Vagina (tissue), 1 donor: ENCODE data around the genes TFAP2B and PKHD1.

- PRO-cap, result no peak
- RAMPAGE, long total RNA, result no peak
These were observed 621 bp downstream of the RHAG start for GRCh38 chr6:49635777-49636659.

- PRO-cap, result no peak
- RAMPAGE, long total RNA, result no peak
These were observed 10.2 kb upstream of the PGK2 start for GRCh38 chr6:49797202-49797762.

DNA sequence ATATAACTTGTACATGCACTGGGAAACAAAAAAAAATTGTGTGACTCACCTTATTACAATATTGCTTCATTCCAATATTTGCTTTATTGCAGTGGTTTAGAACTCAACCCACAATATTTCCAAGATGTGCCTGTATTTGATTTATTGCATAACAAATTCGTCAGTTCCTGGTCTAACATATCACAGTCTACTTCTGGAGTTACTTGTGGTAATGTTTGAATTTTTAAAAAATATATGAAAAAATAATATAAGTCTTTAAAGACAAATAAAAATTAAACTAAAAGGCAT, 42.0 kb upstream of the DEFB112 start:
- PRO-cap, result no peak
- RAMPAGE, long total RNA, result no peak

DNA sequence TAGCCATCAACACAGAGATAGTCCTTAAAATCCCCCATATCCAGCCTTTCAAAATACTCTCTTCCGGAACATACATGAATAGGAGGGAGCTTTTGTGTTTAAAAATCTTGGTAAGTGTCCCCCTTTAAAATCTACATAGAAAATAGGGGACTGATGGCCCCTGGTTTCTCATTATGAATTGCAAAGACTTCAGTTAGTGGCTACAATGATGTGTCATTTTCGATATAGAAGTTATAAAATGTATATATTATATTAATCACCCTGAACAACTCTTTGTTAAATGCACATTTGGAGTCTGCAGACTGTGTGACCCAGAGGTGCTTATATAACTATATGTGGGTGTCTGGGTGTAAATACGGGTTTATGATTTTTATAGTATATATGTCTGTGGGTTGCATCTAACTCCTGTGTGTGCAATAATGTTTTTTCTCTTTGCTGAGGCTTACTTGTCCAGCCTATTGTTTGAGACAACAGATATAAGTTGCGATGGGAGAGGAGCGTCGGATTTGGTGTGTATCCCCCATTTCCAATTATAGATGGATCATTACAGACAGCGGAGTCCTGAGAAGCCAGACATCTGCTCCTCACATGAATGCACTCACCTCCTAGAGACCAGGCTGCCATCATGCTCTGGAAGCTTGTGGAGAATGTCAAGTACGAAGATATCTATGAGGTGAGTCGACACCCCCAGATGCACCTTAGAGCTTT, at the start of gene TFAP2B:
TFAP2B (plus strand) TSS at position 572 of the 708 bp plus-strand sequence.
- PRO-cap, result no peak
- RAMPAGE, long total RNA, result no peak

DNA sequence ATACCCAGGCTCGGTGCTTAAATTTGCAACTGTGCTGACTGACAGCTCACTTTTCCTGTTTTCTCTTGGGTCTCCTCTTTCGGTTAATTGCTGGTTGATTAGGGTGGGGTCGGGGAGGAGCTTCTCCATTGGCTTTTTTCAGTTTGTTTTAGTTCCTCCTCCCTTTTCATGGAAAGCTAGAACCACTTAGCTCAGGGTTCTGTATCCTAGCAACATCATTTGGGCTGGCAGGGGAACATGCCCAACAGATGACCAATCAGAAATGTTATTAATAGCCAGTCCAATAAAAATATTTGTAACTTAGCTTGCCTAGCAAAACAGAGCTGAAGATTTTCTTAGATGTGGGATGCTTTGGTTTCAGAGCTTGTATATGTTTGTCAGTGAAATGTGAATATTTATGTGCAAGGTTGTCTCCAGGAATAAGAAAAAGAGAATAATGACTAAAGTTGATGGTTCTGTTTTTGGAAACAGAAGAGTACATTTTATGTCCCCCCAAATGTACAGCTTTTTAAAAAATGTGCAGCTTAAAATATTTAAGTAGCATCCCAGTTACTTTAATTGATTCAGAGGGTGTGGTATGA, 11.4 kb downstream of the TFAP2B start:
- PRO-cap, result no peak
- RAMPAGE, long total RNA, result no peak

DNA sequence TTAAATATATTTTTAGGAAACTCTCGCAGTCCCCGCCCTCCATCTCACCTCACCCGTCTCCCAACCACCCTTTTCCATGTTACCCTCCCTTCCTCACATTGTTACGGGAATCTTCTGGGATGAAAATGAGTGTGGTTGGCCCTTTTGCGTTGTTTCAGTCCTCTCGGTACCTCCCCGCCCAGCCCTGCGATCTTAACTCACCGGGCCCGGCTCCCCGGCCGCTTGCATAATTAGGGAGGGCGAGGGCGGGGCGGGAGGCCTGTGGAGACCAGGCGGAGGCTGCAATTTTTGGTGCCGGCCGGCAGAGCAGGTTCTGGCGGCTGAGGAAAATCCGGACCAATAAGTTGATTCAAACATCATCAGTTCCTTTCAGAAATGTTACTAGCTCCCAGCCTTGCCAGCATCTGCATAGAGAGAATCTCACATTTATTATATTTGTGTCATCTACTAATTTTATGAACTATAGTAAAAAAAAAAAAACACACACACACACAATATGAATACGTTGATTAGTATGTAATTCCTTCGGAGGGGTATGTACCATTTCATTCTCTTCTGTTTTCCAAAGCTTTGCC, 25.2 kb downstream of the TFAP2B start:
- PRO-cap, result no peak
- RAMPAGE, long total RNA, result no peak

- PRO-cap, result no peak
- RAMPAGE, long total RNA, result no peak
These were observed 206.9 kb downstream of the TFAP2B start for GRCh38 chr6:51025584-51025999.

DNA sequence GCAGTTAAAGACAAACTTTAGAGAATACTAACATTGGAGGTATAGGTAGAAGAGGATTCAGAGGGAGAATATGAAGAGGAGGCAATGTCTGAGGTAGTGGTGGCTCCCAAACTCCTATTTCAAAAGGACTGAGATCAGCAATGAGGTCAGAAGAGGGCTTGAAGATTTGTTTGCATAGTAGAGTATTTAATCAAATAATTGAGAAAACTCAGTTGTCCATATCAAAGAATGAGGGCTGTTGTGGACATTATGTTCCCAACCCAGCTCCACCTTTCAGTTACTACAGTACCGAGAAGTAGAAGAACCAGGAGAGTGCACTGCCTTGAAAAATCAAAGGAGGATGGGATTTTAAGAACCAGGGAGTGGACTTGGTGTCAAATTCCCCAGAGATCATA, 382.5 kb downstream of the PKHD1 start:
- PRO-cap, result no peak
- RAMPAGE, long total RNA, result no peak

DNA sequence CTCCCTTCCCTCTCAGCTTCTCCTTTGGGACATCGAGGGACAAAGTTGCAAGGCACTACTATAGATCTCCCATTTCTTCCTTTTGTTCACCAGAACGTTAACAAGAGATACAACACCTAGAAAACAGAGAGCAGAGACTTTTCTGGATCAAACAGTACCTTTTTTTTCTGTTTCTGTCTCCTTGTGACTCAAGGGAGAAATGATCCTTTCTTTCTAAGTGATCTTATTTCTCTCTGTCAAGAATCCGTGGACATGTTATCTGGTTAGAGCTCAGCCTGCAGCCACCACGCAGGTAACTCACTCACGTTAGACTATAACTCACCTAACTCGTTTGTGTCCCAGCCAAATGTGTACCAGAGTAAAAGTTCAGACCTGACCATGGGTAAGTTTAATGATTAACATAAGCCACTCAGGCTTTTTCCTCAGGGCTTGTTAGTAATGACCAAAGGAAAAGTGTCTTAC, at the start of gene PKHD1:
PKHD1 (minus strand) TSS at position 338 of the 462 bp plus-strand sequence.
- PRO-cap, result no peak
- RAMPAGE, long total RNA, result no peak

GRCh38 chr6:52397812-52398370, 22.3 kb upstream of the EFHC1 start:
- PRO-cap, result no peak
- RAMPAGE, long total RNA, result no peak

DNA sequence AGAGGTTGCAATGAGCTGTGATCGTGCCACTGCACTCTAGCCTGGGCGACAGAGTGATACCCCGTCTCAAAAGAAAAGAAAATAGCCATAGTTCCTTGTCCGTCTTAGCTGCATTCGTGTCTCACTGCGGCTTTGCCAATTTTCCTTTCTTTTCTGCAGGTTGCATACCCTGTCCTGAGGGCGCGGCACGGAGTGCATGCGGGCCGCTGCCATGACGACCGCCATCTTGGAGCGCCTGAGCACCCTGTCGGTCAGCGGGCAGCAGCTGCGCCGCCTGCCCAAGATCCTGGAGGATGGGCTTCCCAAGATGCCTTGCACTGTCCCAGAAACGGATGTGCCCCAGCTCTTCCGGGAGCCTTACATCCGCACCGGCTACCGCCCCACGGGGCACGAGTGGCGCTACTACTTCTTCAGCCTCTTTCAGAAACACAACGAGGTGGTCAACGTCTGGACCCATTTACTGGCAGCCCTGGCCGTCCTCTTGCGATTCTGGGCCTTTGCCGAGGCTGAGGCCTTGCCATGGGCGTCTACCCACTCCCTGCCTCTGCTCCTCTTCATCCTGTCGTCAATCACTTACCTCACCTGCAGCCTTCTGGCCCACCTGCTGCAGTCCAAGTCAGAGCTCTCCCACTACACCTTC, 17.0 kb upstream of the EFHC1 start:
- PRO-cap, result no peak
- RAMPAGE, long total RNA, result no peak

- PRO-cap, result no peak
- RAMPAGE, long total RNA, result no peak
These were observed 34.4 kb downstream of the EFHC1 start for GRCh38 chr6:52454476-52455010.

DNA sequence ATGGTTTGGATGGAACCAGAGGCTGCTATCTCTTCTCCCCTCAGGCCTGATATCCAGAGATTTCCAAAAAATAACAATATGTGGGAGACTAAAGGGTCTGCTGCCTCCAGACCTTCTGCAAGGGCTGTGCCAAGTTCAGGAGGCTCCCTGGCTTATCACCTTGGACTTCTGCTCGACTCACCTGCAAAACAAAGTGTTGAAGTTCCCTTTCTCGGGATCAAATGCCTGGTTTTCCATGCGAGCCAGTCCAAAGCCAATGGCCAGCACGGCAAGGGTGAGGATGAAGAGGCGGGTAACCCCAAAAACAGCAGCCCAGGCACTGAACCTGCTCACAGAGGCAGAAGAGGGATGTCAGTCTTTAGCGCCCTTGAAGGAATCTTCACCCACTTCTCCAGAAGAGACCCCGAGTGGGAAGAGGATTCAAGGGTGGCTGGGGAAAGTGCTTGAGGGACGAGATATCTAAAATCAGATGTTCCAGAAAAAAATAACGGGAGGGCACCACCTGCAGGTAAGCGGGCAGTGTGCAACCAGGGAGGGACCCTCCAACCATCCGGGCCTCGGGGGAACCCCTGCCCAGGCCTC, 71.4 kb downstream of the TRAM2 start:
- PRO-cap, result no peak
- RAMPAGE, long total RNA, result no peak

DNA sequence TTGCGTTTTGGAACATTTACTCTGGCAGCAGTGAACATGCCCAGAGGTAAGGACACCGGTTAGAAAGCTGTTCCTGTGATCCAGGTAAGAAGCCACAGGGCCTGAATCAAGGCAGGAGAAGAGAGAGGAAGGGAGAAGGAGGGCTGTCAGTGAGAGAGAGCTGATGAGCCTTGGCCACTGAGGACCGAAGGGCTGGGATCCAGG, 58.5 kb downstream of the TRAM2 start:
- PRO-cap, result no peak
- RAMPAGE, long total RNA, result no peak

DNA sequence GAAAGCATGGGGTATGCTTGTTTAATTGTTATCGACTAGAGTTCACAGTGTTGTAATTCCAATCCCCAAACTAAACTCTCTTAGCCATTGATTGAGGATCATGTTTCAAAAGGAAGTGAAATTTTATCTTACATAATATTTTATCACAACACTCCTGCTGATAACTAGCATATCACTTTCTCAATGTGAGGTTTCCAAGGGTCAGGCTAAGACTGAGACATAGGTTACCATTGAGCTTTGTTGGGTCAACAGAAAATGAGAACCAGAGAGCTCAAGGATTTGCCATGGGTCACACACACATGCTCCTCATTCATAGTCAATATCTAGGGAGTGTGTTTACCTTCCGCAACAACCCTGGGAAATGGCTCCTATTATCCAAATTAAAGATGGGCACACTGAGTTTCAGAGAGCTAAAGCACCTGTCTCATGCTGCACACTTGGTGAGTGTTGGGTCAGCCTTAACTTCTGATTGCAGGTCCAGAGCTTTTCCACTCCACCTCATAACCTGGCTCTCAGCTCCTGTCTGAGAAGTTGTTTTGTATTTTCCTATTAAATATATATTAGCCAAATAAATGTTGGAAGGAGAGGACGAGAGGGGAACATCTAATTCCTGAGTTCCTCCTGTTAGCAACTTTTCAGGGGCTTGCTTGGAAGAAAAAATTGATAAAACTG, 2.0 kb downstream of the GSTA1 start:
- PRO-cap, result no peak
- RAMPAGE, long total RNA, result no peak

GRCh38 chr6:53062194-53062861, 704 bp upstream of the CILK1 start:
- PRO-cap, result no peak
- RAMPAGE, long total RNA, result no peak

- PRO-cap, result no peak
- RAMPAGE, long total RNA, result no peak
These were observed 2.9 kb downstream of the FBXO9 start for GRCh38 chr6:53067884-53068676.

- PRO-cap, result no peak
- RAMPAGE, long total RNA, result no peak
These were observed 5.6 kb downstream of the FBXO9 start for GRCh38 chr6:53070677-53071291.

- PRO-cap, result no peak
- RAMPAGE, long total RNA, result no peak
These were observed 70.5 kb upstream of the GCM1 start for GRCh38 chr6:53219066-53219604.

DNA sequence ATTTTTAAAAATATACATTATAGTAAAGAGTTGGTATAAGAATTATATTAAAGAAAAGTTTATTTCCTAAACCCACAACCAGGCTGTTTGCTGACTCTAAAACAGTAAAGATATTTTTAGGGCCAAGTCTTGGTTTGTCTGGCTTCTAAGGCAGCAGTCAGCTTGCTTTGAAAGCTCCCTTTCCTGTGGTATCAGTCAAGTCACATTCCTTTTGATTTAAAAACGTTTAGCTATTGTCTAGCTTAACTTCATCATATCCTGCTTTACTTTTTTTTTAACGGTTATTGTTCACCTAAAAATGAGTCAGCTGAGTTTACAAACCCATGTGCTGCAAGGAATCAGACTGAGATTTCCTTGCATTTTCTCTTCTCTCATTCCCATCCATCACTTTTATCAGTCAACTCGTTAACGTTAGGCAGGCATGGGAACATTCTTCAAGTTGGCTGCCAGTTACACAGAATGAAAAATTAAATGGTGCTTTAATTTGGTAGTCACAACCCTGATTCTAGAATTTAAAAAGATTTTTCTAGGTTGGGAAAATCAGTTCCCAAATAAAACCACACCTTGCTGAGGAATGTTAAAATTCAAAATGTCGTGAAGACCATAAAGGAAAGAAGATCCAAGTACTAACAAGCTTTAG, 46.0 kb downstream of the ELOVL5 start:
- PRO-cap, result no peak
- RAMPAGE, long total RNA, result no peak